ENCODE data around the gene LGR5.

DNA sequence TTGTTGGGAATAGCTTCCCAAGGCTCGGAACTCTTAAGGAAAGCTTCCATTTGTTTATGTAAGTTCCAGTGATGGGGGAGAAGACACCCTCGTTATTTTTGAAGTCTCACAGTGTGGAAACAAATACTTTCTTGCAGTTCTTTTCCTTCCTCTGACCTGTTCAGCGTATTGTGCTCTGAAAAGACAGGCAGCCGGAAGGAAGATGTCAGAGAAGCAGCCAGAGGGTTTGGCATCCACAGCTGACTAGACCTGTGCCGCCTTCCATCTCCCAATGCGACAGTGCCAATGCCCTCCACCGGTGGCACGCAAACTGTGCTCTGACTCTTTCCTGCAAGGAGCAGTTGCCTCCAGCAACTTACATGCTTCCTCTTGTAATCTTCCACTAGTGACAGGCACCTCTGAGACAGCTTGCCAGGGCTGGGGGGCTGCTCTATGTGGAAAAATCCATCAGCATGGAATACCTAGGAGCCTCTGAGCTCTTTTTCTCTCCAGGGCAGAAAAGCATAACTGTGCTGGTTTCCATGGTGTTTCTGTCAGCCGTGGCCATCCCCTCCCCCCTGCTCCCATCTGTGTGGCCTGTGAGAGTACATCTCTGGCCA, 110.5 kb downstream of the MYRFL start:
- RRBS: 12% methylated on average over 3 of the region's 9 CpGs

GRCh38 chr12:69936034-69936640, 111.1 kb downstream of the MYRFL start:
- RRBS: 71% methylated on average over 3 of the region's 8 CpGs

GRCh38 chr12:70305233-70305763, 60.8 kb upstream of the KCNMB4 start:
- RRBS: no CpG with 5 or more reads among the region's 7 CpGs

DNA sequence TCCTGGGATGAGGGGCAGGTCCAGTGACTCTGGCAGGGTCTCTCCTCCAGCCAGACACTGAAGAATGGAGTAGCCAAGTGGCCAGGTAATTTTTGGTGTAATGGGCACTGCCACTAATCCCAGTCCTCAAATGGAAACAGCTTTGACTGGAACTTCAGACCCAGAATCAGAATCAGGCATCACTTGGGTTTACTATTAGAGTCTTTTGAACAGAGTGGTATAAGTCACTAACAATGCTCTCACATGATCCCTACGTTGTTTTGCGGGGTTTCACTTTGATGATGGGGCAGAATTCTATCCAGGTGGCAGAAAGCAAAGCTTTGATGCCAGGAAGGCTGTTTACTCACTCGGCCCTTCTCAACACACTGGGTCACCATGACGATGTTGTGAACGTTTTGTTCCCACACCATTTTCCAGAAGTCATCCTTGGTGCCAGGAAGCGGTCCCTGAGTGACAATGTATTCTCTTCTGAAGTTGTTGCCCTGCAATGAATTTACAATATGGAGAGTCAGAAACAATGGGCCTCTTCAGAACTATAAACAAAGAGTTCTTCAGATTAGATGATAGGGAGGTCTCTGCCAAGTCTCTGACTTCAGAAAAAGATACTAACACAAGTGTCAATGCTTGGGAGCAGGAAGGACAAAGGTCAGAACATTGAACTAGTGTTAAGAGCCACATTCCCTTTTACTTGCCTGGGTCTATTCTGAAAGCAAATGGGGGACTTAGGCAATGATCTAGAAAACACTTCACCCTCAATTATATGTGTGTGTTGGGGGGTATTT, 101.4 kb downstream of the PTPRB start:
- RRBS: no CpG with 5 or more reads among the region's 6 CpGs

GRCh38 chr12:70543341-70543846, 93.8 kb downstream of the PTPRB start:
- RRBS: no CpG with 5 or more reads among the region's 7 CpGs

DNA sequence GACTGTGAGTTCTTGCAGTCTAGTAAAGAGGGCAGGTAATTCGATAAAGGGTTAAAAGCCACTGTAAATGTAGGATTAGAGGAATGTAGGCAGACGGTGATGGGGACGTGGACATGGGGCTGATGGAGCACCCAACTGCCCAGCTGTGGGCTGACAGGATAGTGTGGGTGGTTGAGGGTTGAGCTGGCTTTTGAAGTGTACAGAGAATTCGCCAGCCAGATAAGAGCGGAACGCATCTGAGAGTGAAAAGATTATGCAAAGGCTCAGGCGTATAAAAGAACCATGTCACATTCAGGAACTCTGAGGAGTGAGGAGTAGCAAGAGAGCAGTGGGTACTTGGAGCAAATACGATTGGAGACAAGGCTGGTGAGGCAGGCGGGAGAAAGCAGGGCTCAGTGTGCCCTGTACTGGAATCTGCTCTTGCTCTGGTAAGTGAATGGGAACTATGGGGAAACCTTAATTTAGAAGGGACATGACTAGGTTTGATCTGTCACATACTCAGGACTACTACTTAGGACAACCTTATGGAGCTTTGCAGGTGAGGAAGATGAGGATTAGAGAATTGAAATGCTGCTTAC, 87.1 kb downstream of the PTPRB start:
- RRBS: no CpG with 5 or more reads among the region's 9 CpGs

- RRBS: no CpG with 5 or more reads among the region's 3 CpGs
Measured at GRCh38 chr12:70722853-70723520, 85.8 kb upstream of the PTPRB start.

GRCh38 chr12:71161888-71162330, 4.1 kb upstream of the TSPAN8 start:
- RRBS: no CpG with 5 or more reads among the region's 1 CpG

- RRBS: 93% methylated on average over 2 of the region's 48 CpGs
Measured at GRCh38 chr12:71376617-71377393, 62.8 kb upstream of the LGR5 start.

GRCh38 chr12:71439303-71440121, at the start of gene LGR5:
LGR5 (plus strand) TSS chr12:71439798.
- RRBS: 3% methylated on average over 8 of the region's 73 CpGs

- RRBS: no CpG with 5 or more reads among the region's 10 CpGs
Measured at GRCh38 chr12:71602800-71603565, 60.7 kb downstream of the ZFC3H1 start.

DNA sequence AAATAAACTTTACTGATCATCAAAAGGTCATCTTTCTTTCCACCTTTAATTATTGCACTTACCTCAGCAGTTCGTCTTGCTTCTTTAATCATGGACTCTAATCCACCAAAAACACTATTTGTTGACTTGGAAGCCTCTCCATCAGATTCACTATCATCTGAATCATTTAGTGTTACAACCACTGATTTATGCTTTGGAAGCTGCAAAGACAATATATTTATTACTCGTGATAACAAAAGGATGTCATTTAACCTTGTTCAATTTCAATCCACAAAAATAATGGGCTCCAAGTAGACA, 28.3 kb downstream of the ZFC3H1 start:
- RRBS: no CpG with 5 or more reads among the region's 2 CpGs

DNA sequence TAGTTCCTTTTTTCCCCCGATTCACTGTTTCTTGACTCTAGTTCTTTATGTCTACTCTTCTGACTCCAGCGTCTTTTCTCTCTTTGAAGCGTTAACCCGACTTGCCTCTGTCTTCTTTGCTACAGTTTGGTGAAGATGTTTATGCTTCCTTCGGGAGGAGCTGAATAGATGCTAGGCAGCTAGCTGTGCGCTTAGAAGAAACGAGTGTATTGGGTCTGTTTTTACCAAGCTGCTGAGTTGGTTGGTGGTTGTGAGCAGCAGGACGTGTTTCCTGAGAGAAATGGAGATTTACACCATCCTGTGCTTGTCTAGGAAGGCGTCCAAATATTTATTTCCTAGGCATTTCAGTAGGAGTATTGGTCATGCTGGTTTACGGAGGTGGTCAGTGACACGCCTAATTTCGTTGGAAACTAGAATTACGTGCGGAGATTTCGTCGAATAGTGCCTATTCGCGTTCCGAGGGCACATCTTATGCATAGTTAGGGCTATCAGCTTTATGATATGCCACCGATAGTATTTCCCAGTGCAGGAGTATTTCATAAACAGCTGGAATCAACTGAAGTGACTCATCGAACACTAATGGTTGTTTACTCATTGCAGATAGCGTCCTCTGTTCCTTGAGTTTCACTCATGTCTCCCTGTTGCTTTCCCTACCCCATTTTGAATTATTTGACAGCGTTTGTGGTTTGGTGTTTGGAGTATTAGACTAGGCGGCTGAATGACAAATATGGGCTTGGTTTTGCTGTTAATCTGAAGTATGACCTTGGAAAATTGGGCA, 731 bp downstream of the TBC1D15 start:
- RRBS: no CpG with 5 or more reads among the region's 24 CpGs

- RRBS: no CpG with 5 or more reads among the region's 2 CpGs
Measured at GRCh38 chr12:72076348-72076613, 137.6 kb downstream of the TPH2 start.

GRCh38 chr12:73725083-73725412, 812.6 kb upstream of the ATXN7L3B start:
- RRBS: no CpG with 5 or more reads among the region's 1 CpG

GRCh38 chr12:74537395-74537596, 339 bp upstream of the ATXN7L3B start:
- RRBS: no CpG with 5 or more reads among the region's 4 CpGs

- RRBS: no CpG with 5 or more reads among the region's 5 CpGs
Measured at GRCh38 chr12:74847181-74847644, 309.6 kb downstream of the ATXN7L3B start.

DNA sequence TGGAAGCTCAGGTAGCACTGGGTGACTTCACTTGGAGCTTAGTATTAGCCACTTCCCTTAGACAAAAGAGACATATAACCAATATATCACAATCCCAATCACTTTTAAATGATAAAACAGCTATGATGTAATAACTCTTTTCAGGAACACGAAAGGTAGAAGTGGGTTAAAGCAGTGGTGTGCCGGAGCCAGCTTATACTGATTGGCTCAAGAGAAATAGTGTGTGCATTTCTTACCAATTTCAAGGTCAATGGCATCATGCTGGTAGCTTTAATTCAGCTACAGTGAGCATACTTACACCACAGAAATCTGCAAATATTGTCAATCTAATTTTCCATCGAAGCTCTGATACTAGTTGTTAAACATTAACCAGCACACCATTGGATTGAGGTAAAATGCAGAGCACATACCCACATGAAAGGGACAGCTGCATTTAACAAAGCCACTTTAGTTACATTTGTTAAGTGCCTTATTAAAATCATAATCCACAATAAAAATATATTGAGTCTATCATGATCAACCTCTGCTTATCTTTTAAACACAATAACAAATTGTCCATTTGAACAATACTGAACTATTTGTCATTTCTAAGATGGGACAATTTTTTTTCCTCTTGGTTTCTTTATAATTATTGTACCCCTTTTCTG, 225.7 kb downstream of the KCNC2 start:
- RRBS: no CpG with 5 or more reads among the region's 3 CpGs

GRCh38 chr12:75478281-75478493, 2.4 kb upstream of the GLIPR1 start:
- RRBS: no CpG with 5 or more reads among the region's 2 CpGs